Neural progenitor cell (in vitro differentiated cells): ENCODE data around the genes CCDC167 and DAAM2.

DNA sequence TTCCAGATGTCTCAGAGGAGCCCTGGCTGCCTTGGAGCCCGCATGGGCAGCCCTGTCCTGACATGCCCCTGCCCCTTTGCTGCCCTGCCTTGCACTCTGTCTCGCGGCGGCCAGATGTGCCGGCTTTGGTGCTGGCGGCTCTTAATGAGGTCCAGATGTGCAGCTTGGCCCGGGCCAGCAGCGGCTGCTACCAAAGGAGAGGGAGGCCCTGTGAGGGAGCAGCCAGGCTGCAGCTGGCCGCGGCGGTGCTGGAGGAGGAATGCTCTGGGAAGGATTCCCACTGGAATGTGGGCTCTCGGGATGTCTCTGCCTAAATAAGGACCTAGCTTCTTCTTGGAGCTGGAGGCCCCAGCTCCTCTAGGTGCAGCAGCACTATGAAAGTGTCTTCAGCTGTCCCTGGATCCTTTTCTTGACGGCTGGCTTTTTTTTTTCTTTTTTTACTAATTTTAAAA, 72.5 kb downstream of the FGD2 start:
- RAMPAGE, long total RNA = no peak

DNA sequence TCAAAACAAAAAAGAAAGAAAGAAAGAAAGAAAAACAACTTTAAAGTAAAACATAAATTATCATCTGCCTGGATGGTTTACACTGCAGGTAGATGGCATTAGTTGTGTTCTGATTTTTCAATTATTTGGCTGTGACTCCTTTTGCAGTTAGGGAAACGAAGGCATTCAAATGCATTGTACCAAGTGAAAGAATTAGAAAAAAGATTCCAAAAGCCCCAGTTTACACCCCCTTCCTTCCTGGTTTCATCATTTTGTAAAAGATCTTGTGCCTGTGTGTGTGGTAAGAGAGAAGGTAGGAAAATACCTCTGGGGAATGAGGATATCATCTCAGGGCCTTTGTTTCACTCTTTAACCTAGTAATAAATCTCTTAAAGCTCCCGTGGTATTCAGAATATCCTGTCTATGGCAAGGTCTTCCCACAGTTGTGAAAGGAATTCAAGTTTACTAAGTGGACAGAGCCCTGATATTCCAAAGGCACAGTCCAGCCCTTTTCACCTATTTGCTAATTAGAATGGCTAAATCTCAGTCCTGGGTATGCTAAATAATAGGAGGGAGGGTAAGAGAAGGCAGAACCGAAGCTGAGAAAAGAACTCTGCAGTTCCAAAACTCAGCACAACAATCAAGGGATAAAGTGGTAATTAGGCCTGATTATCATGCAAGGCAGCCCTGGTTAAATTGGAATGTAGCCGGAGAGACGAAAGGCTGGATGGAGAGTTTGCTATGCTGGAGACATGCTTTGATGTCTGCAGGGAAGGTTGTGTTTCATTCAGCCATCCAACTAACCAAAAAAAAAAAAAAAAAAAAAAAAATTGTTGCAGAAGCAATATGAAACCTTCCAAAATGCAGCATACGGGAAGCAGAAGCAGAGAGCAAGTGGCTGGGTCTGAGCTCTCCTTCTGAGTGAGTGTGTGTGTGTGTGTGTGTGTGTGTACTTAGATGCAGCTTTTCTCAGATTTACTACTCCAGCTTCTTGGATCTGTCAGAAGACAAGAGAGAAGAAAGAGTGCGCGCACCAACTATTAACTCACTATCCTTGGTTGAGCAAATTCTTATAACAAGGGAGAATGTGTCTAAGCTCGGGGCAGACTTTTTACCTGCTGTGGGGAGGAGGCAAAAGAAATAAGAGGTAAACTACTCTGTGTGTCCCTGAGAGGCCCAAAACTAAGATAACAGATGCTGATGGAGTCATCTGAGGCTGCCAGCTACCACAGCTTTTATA, 28.5 kb upstream of the PIM1 start:
- RAMPAGE, long total RNA = no peak

GRCh38 chr6:37169940-37170065, 149 bp upstream of the PIM1 start:
- RAMPAGE, long total RNA = no peak

DNA sequence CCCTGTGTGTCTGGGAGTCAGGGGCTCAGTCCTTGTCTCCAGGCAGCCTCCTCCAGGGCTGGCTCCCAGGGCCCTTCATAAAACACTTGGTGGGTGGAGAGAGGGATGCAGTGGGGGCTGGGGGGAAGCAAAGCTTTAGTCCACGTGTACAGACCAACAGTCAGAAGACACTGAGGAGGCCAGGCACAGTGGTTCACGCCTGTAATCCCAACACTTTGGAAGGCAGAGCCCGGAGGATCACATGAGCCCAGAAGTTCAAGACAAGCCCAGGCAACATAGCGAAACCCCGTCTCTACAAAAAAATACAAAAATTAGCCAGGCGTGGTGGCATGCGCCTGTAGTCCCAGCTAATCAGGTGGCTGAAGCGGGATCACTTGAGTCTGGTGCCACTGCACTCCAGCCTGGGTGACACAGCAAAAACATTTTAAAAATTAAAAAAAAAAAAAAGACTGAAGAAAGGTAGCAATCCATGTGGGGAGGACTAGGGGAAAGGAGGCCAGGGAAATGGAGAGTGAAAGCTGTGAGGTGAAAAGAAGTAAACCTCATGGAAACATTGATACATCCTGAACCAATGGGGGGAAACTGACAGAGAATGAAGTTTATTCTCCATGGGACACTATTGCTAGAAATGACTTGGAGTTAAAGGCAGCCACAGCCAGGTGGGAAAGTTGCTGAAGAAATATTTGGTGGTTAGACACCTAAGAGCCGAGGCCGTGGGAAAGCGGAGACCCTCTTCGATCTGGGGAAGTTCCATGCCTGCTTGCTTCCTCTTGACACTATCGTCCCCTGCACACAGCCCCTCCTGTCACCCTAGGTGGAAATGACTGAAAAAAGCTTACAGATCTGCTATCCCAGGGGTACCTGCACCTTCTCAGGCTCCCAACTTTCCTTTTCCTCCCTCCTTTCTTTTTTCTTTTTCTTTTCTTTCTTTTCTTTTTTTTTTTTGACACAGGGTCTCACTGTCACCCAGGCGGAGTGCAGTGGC, 35.5 kb downstream of the PIM1 start:
- RAMPAGE, long total RNA = no peak

DNA sequence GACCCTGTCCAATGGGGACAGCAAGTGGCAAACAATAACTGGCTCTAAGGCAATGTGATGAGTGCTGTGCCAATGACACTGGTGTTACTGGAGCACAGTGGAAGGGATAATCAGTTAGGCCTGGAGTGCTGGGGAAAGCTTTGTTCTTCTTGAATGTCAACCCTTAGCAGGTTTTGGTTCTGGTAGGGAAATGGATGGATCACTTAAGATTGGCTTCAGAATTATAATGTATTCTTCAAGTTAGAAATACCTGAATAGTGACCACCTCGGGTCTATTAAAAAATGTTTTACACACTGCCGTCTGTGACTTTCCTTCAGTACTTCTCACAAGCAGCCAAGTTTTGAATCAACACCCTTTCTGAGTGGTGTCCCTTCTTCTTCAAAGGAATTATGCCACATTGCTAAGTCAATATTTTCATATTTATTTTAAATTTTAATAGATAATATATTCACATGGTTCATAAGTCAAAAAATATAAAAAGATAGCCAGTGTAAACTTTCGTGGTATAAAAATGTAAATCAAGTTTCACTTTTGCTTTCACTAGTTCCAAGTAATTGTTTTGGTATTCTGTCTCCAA, 9.6 kb downstream of the CMTR1 start:
- RAMPAGE, long total RNA = no peak

GRCh38 chr6:37499311-37500443, at the start of gene CCDC167:
Gene CCDC167 (minus strand): TSS chr6:37499893.
- RAMPAGE, long total RNA = start-site peak on the minus strand at chr6:37499850-37499898, 19 and 127 reads in 2 replicates

DNA sequence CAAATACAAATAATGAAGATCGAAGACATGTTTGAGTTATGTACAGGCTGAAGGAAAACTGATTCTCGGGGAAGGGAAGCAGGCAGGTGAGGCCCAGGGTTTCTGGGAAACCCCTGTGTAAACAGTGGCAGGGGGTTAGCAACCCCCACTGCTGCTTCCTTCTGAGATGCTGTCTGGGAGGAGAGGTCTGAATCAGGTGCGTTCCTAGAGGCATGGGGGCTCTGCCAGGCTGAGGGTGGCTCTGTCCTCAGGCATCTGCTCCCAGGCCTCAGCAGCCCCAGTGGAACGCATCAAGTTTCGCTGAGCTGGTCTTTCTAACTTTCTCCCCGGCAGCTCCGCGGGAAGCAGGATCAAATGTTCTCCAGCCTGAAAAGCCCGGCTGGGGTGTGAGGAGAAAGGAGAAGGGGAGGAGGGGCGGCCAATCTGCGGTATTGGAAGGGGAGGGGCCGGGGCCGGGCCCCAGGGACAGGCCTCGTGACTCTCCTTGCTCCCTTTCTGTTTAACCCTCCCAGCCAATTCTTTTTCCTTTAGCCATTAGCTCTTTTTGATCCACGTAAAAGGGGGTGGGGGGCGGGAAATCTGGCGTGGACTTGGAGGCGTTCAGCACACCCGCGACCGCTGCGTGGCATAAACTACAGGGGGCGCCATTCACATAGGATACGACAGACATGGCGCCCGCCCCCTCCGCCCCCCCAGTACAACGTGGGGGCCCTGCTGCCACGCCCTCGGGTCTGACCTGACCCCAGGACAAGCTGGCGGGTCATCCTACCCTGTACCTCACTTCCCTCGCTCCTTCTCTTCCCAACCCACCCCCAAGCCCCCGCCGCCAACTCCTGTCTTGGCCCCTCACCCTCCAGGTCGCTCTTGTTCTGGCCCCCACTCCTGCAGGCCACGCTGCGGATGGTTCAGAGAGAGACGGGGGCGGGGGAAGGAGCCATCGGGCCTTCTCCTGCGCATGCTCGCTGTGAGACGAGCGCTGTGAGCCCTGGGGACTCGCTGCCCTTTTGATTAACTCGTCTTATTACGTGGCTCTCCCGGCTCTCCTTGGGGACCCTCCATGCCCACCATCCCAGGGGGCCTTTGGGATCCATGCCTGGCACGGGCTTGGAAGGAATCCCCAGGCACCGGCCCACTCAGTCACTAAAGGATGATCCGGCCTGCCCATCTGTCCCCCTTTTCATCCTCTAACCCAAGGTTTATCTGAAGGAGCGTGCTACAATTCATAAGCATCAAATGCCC, 7.7 kb upstream of the MDGA1 start:
- RAMPAGE, long total RNA = no peak

- RAMPAGE, long total RNA = no peak
Measured at GRCh38 chr6:37820149-37820664, 680 bp downstream of the ZFAND3 start.

GRCh38 chr6:37927859-37928466, 108.4 kb downstream of the ZFAND3 start:
- RAMPAGE, long total RNA = no peak

DNA sequence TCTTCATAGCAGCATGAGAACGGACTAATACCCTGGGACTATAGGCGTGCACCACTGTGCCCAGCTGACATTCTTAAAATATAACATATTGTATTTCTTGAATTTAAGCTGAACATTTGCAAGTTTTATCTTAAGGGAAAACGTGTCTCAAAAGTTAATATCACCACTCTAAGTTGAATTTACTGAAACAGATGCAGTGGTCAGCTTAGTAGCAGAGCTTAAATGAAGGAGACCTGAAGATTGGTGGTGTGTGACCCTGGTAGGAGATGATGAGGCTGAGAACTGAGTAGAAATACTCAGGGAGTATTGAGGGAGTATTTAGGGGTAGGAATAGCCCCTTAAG, 231.2 kb downstream of the ZFAND3 start:
- RAMPAGE, long total RNA = no peak

DNA sequence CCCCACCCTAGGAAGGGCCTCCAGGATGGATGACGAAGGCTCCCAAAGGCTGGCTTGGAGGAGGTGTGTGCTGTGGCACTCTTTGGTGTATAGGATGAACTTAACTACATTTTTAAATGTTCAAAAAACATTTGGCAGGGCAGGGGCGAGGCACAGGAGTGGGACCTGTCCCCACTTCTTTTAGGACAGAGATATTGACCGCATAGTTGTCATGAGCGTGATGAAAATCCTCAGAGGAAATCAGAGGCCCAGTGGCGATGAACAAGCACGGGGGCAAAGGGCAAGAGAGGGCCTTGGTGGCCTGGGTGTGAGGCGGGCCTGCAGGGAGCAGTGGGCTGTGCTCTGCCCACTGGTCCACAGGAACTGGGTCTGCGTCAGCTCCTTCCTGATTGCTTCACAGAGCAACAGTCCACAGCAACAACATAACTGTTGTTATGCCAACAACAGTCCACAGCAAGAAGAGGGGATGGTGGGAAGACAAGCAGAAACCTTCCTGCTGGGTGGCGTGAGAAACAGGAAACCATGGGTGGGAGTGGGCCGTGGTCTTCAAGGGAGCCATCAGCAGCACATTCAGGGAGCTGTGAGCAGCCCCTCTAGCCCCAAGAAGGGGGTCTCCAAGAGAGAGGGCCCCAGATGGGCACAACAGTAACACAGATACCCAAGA, 335.6 kb downstream of the ZFAND3 start:
- RAMPAGE, long total RNA = no peak

GRCh38 chr6:38158419-38159186, 339.1 kb downstream of the ZFAND3 start:
- RAMPAGE, long total RNA = no peak

- RAMPAGE, long total RNA = no peak
Measured at GRCh38 chr6:38427809-38428327, 211.9 kb downstream of the BTBD9 start.

GRCh38 chr6:38481446-38482167, 158.1 kb downstream of the BTBD9 start:
- RAMPAGE, long total RNA = no peak

- RAMPAGE, long total RNA = no peak
Measured at GRCh38 chr6:38676507-38677478, 26.2 kb downstream of the GLO1 start.

DNA sequence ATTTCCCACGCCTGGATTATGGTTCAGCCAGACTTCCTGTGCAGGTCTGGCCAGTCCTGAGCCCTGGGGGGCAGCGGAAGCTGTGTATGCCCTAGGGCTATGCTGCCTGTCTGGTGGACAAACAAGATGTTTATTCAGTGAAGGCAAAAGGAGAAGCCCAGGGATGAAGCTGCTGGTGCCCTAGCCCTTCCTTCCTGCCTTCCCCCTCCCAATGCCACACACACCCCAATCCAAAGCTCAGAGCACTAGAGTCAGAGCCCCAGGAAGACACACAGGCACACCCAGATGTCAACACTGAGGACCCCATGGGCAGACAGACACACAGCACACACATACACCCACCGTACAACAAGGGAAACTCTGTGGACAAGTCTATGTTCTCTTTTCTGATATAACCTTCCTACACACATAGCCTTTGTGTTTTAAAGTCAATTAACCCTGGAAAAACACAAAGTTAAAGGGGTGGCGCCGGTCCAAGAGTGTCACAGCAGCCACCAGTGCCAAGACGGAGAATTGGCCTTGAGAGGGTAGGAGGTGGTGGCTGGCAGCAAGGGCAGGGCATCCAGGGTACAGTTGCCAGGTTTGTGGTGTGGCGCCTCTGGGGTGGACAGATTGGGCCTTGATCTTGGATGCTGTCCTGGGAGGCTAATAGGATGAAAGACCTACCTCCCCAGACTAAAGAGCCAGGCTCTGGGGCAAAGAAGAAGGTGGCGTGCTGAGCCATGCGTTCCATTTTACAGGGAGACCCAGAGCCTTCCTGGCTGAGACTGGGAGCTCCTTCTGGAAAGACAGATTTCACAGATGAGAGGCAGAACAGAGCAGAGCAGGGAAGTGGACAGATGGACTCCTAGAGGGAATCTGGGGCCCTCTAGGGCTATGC, 54.9 kb upstream of the SAYSD1 start:
- RAMPAGE, long total RNA = no peak

DNA sequence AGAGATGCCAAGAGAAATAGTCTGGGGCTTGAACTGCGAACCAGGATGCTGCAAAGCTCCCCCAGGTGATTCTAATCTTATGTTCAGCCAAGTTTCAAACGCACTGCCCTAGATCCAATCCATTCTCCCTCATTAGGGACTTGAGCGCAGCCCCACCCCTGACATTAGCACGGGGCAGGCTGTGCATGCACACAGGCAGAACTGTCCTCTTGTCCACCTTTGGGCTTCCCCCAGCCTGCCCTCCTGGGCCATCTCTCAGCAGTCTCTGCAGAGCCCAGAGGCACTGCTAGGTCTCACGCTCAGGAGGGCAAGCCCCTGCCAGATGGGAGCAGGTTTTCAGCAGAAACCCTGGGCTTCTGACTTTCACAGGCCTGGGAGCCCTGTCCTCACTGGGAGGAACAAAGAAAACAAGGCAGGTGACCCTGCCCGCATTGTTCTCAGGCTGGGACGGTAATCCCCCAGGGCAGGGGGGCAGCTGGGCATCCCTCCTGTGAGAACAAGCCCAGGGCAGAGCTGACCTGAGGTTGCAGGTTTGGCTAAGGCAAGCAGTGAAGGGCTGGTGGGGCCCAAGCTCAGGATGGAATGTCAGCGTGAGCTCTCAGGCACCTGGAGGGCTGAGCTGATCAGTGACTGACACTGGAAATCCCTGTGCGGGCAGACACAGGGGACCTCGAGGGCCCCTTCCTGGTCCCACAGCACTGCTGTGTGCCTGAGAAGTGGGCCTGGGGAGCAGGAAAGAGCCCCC, 24.5 kb downstream of the KCNK5 start:
- RAMPAGE, long total RNA = no peak

- RAMPAGE, long total RNA = no peak
Measured at GRCh38 chr6:39221595-39222787, 7.3 kb downstream of the KCNK5 start.

- RAMPAGE, long total RNA = no peak
Measured at GRCh38 chr6:39224358-39225003, 4.8 kb downstream of the KCNK5 start.

DNA sequence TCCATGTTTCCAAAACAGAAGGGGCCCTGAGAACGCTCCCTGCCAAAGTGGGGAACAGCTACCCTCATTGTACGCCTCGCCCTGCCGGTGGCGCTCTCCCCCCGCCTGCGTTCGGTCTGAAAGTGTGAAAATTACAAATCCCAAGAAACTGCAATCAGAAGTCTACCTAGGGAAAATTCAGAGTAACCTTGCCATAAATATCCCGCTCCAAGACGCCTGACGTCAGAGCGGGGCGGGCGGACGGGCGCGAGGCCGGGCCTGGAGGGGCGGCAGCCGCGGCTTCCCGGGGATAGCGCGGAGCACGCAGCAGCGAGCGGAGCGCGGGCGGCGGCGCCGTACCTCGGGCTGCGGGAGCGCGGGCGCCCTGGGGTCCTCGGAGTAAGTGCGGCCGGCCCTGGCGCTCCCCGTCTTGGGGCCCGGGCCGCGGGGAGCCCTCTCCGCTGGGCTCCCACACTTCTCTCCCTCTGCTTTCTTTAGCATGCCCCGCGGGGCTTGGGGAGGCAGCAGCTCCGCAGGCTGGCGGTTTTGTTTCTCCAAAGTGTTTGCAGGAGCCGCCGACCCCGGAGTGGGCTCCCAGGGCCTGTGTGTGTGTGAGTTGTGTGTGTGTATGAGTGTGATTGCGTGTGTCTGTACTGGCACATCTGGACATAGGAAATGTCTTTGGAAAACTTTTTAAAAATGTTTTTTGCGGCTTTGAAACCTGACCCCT, at the start of gene DAAM2:
DAAM2 (plus strand) TSS at position 289 of the 709 bp plus-strand sequence.
- RAMPAGE, long total RNA = no peak